ENCODE data around the genes TCTN1, PHETA1 and ATXN2.

DNA sequence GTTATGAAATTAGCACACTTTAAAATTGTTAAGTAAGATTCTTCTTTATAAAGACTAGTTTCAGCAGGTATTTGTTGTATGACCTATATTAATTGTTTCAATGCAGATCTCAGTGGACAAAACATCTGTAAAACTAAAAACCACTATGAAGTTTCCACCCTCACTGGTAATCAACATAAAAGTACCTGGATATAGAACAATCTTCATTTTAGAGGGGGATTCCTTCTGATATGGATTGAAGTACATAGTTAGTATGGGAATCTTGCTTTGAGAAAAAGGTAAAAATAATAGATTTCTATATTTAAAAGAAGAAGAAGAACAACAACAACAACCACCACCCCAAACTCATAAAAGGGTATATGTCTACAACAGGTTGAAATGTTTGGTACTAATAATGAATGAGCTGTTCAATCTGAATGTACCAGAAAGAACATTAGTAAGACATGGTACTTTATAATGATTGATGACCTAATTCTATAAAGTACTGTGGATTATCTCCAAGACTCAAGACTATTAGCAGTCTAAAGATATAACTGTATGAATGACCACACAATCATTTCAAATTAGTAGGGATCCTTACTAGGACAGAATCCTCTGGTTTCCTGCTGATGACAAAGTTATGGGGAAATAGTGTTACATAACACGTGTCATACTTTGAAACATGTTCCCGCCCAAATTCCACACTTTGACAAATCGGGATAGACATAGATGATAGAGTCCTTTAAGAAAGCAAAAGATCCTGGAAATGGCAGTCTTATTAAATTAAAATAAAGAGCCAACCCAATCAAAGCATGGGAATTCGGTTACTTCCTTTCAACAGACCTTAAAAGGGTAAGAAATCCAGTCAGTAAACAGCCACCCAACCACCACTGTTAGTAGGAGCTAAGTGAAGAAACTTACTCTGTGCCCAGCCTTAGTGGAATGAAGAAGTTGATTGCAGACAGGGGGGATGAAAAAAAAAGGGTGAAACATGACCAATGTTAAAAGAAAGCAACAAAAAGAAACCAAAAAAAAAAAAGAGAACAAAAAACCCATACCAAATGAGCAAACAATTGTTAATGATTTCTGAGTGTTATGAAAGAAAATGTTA lies 2.9 kb downstream of the VPS29 start:
- PRO-cap = no peak

DNA sequence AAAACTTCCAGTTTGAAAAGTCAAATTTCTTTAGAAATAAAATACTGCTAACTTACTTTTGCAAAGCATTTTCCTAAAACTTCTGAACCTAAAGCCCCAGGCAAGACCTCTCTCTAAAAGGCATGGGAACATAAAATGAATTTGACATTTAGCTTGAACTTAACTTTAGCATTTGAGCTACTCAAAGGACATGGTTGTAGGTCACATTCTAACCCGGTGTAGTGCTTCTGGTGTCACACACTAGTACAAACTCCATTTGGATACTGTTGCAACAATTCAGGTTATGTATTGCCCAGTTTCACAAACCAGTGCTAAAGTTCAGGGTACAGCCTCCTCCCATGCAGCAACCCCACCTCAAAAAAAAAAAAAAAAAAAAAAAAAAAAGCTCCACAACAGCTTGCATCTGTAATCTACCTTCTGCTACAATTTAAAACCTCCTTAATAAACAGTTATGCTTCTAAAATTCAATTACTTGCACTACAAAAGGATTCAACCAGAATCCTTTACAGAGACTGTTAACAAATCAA lies 7.8 kb downstream of the PPTC7 start:
- PRO-cap = no peak

DNA sequence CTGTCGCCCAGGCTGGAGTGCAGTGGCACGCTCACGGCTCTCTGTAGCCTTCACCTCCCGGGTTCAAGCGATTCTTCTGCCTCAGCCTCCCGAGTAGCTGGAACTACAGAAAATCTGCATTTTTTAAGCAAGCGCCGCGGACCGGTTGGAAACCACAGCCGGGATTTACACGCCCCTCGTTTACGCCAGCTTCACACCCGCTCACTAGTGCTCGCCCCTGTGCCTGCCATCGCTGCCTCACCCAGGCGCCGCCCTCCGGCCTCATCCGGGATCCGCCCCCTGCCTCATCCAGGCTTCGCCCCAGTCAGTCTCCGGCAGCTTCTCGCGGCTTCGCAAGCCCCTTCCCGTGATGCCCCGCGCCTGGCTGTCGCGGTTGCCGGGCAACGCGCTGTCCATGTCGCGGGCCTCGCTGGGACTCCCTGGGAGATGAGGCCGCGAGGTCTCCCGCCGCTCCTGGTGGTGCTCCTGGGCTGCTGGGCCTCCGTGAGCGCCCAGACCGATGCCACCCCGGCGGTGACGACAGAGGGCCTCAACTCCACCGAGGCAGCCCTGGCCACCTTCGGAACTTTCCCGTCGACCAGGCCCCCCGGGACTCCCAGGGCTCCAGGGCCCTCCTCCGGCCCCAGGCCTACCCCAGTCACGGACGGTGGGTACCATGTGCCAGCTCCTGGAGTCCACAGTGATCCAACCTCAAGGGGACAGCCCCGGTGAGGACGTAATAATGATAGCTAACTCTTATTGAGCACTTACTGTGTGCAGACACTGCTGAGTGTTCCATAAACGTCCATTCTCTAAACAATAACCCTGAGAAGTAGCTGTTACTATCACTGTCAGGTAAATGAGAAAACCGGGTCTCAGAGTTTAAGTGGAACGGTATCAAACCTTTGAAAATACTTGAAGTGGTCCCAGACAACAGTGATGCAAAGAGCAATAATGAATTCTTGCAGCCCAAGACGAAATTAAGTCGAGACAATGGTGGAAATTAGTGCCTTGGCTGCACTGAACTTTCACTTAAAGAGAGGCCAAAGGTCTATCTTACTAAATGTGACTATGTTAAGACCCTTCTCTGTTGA lies at the start of gene TCTN1:
TCTN1 (plus strand) TSS at position 373 of the 1,073 bp plus-strand sequence.
- PRO-cap = bidirectional peak, plus-strand start at position 425 of the sequence, minus-strand start at position 263 of the sequence

- PRO-cap = no peak
These were observed 1.1 kb downstream of the HVCN1 start for GRCh38 chr12:110687703-110688292.

DNA sequence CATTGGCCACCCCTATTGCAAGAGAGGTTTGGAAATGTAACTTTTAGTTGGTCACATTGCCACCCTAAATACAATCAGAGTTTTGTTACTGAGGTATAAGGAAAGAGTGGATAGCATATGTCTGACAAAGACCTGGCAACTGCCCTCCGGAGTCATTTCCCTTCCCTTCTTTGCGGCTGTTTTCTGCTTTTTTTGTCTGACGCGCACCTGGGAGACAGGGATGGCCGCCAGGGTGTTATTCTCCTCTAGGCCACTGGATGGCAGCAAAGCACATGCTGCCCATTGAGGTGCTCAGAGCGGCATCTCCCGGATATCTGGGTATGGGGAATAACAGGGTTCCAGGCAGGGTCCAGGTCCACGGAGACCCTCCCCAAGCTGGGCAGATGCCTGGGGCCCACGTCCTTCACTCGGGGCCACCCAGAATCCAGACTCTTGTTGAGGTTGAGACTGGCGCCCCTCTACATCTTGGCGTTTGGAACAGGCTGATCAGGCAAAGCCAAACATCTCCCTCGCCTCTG lies 26.0 kb downstream of the MYL2 start:
- PRO-cap = no peak

- PRO-cap = no peak
These were observed 3.1 kb downstream of the CUX2 start for GRCh38 chr12:111036870-111037598.

GRCh38 chr12:111074502-111074962 lies 40.6 kb downstream of the CUX2 start:
- PRO-cap = no peak

DNA sequence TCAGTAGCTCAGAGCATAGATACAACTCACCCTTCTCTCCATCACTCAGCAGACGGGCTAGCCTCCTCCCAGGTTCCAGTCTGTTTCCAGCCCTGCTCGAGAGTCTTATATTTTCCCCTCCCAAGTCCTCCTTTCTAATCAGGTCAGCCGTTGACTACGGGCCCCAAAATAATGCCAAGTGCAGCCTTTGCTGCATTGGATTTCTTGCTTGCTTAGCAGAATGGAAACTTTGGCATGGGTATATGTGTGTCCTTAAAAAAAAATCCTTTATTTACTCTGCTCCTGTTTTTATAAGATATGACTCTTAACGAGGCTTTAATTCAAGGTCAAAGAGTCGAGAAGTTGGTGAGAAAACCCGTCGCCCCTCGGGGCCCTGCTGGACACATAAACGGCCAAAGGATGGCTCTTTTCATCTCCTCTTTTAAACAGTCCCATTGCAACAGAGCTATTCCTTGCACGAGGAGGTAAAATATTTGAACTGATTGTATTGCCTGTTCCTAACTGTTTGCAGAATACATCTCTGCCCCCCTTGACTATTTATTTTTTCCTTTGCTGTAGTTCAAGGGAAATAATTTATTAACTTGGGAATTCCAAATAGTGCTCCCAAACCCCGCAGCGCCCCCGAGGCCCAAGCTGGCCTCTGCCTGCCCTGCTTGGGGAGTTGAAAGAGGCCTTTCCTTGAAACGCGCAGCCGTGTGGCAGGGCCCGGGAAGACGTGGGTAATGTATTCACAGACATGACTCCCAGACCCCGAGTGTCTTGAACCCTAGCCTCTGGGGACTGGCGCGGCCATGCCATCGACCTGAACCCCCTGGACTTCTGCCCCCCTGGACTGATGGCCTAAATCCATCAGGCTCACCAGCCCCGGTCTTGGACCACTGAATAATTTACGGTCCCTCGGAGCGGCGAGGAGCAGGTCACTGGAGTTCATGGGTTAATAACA lies 42.9 kb downstream of the CUX2 start:
- PRO-cap = no peak

- PRO-cap = bidirectional peak, plus-strand start at chr12:111315304, minus-strand start at chr12:111315087
These were observed 54.0 kb downstream of the PHETA1 start for GRCh38 chr12:111314835-111315414.

GRCh38 chr12:111367673-111368139 lies 1.2 kb downstream of the PHETA1 start:
- PRO-cap = no peak

GRCh38 chr12:111368157-111368865 lies 584 bp downstream of the PHETA1 start:
- PRO-cap = no peak

GRCh38 chr12:111368866-111369332 lies at the start of gene PHETA1:
Gene PHETA1 (minus strand): TSS chr12:111369095.
- PRO-cap = bidirectional peak, plus-strand start at chr12:111369264, minus-strand start at chr12:111369049

DNA sequence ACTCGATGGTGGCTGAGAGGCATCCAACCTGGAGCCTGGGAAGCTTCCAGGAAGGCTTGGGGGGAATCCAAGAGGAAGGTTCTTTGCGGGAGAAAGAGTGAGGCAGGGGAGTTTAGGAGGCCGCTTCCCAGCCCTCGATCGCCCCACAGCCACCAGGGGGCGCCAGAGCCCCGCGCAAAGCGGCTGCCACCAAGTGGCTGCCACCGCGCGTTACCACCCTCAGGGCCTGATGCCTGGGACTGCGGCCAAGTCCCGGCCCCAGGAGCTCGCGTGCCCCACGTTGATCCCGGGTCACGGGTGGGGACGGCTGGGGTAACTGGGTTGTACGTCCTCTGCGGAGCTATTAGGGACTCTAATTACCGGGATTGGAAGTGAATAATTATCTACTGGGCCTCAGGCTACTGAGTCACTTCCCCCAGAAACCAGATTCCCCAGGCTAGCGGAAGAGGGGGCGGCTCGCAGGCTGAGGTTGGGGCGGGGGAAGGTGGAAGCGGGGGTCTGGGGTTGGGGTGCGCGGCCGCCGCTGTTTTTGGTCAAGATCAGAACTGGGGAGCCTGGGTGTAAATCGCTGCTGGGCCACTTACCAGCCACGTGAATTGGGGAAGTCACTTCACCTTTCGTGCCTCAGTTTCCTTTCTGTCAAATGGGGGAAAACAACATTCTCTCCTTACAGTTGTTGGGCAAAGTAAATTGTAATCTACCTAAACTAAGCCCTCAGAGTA lies 8.6 kb upstream of the SH2B3 start:
- PRO-cap = no peak

- PRO-cap = no peak
These were observed 30.3 kb downstream of the SH2B3 start for GRCh38 chr12:111436039-111436438.

GRCh38 chr12:111442497-111443606 lies 37.1 kb downstream of the SH2B3 start:
- PRO-cap = no peak

GRCh38 chr12:111443607-111443923 lies 37.8 kb downstream of the SH2B3 start:
- PRO-cap = no peak

GRCh38 chr12:111599038-111599929 lies at the start of gene ATXN2:
Gene ATXN2 (minus strand): TSS chr12:111599315.
- PRO-cap = bidirectional peak, plus-strand start at chr12:111599612, minus-strand start at chr12:111599293

DNA sequence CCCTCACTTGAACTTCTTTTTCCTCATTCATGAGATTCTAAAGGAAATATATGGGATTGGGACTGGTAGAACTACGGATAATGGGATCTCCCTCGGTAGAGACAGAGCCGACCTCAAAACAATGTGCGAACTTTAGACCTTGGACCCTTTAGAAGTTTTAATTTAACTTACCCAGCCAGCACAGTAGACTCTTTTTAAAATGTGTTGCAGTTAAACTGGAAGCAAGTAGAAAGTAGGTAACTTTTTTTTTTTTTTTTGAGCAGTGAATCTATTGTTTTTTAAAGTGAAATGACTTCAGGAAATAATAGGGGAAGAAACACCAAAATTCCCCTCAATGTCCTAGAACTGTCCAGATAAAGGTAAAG lies 1.1 kb upstream of the ATXN2 start:
- PRO-cap = no peak

DNA sequence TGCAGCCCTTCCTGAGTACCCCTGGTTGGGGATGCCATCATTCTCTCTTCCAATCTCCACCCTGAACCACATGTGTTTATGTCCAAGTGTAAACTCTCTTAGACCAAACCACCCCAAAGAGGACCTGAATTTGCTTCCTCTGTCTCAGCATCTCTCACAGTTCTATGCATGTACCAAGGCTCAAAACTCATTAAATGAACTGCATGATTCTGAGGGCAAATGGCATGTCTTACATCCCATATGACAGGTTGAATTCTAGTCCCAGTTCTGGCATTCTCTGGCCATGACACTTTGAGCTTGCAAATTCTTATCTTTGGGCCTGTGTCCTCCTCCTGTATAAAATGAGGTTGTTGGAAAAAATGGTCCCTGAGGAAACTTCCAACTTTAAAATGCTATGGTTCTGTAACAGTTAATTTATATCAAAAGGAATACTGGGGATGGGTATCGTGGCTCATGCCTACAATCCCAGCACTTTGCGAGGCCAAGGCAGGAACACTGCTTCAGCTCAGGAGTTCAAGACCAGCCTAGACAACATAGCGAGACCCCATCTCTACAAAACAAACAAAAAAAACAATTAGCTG lies 22.1 kb downstream of the BRAP start:
- PRO-cap = no peak

DNA sequence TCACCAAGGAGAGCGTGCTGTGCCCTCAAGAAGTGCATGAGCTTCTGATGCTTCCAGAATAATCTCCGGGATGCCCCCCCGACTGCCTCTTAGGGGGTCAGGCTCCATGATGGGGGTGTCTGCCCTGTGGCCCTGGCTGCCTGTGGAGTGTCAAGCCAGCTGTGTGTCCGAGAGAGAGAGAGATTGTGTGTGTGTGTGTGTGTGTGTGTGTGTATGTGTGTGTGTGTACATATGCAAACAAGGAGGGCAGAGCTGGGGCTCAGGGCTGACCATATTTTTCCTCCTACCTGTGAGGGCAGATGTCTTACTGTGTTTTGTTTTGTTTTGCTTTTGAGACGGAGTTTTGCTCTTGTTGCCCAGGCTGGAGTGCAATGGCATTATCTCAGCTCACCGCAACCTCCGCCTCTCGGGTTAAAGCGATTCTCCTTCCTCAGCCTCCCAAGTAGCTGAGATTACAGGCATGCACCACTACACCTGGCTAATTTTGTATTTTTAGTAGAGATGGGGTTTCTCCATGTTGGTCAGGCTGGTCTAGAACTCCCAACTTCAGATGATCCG lies 5.5 kb upstream of the ALDH2 start:
- PRO-cap = no peak